ENCODE results near the gene ABCA13.

DNA sequence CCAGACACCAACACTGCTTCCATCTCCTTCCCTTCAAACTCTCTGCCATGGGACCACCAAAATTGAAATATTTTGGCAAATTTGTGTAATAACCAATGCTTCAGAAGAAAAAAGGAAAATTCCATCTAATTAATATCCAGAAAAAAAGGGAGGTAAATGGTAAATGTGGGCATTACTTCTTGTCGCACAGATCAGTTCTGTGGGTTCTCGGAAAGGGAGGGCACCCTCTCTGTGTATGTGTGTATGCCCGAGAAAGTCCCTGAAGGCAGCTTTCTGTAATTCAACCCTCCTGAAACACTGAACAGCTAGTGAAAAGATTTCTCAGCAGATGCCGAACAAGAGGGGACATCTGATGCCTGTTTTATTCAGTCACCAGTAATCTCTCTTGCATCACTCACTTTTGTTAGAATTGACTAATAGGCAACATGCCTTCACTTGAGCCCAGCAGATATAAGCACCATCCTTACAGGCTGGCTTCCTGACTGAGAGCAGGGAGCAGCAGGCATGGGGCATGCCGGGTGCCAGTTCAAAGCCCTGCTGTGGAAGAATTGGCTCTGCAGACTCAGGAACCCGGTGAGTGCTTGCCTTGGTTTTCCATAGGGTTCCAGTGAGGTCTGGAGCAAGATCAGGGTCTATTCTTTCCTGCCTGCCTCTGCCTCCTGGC lies at the start of gene ABCA13:
ABCA13 (plus strand) TSS at position 479 of the 664 bp plus-strand sequence.
- RRBS = 64% methylated on average over 2 of the region's 6 CpGs

DNA sequence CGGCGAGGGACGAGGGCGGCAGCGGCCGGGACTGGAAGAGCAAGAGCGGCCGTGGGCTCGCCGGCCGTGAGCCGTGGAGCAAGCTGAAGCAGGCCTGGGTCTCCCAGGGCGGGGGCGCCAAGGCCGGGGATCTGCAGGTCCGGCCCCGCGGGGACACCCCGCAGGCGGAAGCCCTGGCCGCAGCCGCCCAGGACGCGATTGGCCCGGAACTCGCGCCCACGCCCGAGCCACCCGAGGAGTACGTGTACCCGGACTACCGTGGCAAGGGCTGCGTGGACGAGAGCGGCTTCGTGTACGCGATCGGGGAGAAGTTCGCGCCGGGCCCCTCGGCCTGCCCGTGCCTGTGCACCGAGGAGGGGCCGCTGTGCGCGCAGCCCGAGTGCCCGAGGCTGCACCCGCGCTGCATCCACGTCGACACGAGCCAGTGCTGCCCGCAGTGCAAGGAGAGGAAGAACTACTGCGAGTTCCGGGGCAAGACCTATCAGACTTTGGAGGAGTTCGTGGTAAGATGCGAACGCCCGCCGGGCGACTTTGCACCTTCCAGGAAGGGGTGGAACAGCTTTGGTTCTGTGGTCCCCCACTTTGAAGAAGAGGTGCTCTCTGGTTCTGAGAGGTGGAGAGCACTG lies 2.3 kb downstream of the VWC2 start:
- RRBS = 9% methylated on average over 44 of the region's 65 CpGs

DNA sequence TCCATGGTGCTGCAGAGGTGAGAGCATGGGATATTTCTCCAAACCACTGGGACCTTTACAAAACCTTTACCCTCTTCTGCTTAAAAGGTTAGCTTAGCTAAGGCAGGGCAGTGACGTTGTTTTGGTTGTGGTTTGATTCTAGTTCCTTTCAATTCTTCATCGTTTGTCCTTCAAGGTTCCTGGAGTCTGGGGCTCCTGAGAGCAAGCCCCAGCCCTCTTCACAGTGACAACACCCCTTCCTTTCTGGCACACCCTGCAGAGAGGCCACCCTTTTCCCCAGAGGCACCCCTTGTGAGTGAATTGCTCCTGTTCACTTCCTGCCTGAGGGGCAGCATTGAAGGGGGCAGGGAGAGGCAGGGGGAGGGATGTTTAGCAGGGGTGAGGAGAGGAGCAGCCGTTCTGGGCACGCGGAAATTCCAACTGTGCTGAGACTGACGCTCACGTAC lies 71.9 kb downstream of the SPATA48 start:
- RRBS = no CpG with 5 or more reads among the region's 7 CpGs

DNA sequence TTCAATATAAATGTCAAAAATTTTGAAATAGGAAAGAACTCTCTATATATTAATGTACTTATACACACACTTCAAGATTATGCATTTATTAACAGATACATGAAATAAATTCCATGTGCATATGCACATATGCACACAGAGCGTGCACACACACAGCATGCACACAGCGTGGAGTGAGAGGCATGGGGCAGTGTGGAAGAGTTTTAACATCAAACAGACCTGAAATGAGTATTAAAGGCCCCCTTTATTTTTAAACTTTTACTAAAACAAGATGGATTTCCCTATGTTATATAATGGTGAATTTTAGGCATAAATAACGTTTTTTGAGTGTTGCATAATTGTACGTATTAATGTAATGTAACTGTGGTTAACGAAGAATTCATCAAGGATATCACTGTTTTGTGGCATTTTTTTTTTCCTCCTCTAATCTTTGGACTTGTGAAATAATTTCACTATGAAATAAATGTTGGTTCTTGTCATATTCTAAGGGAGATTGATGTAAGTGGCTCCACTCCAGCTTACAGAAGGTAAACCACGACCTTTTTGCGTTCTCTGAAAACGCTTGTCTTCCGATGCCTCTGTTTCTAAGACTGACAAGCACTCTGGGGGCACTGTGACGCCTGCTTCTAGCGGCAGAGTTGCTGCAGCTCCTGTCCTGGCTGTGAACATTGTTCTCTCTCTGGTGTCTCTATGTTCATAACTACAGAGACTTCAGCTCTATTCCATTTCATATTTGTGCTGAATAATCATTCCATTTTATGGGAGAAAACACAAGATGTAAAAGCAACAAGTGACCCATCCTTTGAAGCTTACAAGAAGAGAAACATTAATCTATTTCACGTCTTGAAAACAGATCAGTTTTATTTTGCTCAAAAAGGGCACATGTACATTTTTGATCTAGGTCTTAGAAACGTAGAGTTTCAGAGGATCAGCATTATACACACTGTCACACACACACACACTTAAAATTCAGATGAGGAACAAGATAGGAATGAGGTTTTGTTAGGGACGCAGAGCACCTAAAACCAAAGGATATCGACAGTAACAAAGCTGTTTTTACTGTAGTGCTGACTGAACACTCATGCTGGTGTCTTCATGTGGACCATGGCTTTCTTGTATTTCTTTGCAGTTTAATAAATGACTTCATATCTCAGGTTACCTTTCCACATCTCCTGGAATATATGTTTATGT lies 2.7 kb downstream of the IKZF1 start:
- RRBS = no CpG with 5 or more reads among the region's 15 CpGs

DNA sequence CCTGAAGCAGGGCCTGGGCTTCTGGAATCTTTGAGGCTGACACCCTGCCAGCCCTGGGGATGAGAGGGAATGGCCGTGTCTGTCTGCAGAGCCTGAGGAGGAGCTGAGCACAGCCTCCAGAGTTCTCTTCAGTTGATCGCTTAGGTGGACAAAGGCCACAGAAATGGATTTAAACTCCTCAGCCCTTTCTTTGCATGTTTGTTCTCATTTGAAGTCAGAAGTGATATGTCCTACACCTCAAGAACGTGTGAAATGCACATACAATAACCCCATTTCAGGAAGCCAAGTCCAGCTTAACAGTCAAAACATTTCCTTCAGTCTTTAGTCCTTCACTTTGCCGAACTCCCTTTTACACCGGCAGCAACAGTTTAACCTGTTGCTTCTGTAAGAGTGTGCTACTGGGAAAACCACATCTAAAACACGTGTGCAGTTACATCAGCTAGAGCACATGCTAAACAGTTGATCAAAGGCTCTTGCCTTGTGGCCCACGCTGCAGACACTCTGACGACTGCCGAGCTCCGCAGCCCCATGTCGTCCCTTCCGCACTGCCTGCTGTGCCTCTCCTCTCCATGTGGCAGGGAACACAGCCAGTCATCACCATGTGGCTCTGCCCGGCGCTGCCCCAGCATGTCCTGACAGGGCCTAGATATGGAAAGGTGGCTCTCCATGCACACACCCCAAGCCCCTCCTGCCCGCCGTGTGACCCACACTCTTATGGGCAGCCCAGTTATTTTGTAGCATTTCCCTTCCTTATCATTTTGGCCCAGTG lies 55.9 kb downstream of the IKZF1 start:
- RRBS = no CpG with 5 or more reads among the region's 16 CpGs

GRCh38 chr7:50643932-50644638 lies 78.9 kb upstream of the DDC start:
- RRBS = no CpG with 5 or more reads among the region's 11 CpGs

GRCh38 chr7:50657209-50658279 lies 92.3 kb upstream of the DDC start:
- RRBS = no CpG with 5 or more reads among the region's 16 CpGs

DNA sequence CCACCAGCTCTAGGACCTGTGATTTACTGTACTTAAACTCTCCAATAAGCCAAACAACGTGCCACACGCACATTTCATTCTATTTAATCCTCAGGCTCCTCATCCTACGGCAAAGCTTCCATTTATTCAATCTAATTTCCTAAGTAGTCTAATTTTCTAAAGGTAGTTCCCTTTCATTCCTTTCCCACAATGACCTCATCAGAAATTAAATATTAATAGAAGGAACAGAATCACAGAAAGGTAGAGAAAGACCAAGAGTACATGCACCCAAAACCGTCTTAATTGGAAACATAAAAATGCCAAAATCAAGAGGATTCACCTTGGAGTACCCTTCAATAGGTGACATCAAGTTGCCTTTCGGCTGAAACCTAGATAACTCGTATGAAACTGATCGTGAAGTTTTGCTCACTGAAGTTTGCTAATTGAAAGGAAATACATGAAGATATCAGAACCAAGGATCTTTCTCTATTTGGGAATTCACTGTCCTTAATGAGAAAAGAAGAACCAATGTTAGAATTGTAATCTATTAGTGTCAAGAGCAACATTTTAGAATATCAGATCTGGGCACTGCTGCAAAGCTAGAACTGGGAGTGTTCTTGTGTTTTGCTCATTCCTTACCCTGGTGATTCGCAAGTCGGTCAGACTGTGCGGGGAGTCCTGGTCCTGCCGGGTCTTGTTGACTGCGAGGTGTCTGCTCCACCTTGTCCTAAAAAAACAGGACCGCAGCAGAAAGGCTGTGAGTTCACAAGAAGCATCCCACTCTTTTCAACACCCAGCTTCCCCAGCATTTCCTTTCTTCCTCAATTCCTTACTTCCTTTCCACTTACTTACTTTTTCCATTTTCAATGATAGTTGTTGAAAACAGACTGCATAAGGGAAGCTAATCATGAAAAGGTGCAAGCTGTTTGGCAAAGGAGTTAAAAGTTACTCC lies 79.2 kb downstream of the GRB10 start:
- RRBS = no CpG with 5 or more reads among the region's 13 CpGs

DNA sequence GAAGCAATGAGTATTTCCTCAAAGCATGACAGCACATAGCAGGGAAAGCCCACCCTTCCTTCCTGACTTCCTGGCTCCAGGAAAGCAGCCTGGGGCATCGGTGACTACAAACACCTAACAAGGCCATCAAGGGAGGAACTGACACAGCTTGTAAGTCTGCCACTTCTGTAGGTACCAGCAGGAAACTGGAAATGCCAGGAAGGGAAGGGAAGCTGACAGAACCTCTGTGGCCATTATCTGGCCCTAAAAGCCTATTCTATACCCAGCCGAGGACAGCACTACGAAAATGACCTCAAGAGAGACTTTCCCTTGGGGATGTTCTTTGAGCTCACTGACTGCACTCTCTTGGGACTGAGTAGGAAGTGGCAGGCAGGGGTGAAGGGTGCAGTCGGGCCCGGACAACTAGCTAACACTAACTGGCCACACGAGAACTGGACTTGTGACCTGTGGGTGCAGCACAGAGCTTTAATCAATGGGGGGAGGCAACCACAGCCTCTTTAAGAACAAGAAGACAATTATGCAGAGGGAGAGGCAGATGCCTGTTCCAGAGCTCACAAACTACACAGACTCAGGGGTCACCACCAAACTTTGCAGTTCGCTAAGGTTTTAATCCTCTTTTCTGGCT lies 52.0 kb downstream of the GRB10 start:
- RRBS = no CpG with 5 or more reads among the region's 7 CpGs

GRCh38 chr7:50747033-50748298 lies 35.2 kb downstream of the GRB10 start:
- RRBS = no CpG with 5 or more reads among the region's 31 CpGs

DNA sequence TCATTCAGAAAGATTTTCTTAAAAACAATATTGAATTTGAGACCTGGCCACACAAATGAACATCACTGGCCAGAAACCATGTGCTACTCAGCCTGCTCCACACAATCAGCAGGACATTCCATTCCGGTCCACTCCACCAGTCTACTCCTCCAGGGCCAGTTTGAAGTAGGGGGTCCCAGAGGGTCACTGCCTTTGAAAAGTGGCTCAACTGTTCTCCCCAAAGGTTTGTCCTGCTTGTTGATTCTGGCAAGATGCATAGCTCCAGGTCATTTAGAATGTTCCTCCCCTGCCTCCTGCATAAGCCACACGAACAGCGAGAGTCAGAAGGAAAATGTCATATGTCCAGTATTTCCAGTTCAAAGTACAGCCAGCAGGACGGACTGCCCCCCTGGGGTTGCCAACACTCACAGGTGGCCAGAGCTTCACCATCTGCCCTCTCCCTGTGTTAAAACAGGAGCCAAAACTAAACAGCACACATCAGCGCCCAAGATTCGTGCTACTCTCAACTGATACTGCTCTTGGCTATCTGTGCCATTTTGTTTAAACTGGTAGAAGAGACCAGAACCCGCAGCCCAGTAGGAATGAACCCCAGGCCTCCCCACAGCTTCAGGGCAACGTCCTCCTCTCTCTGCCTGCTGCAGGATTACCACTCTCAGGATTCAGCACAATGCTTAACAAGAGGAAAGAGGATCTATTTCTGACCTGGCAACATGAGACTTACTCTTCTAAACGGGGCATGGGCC lies 11.4 kb downstream of the GRB10 start:
- RRBS = no CpG with 5 or more reads among the region's 9 CpGs

DNA sequence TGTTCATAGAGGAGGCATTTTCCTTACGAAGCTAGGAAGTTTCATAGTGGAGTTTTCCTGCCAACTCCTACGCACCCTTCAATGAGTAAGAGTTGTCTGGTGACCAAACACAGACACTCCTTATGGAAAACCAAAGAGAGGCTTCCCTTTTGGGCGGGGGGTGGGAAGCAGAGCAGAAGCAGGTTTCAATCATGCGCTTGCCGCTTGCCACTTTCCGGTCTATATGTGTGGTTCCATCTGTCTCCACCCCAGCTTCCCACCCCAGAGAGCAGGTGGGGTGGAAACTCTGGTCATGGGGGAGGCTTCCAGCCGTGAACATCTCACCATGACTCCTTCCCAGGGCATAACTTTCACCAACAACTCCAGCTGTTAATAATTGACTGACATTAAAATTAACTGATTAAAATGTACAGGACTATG lies 68.8 kb upstream of the GRB10 start:
- RRBS = no CpG with 5 or more reads among the region's 7 CpGs

DNA sequence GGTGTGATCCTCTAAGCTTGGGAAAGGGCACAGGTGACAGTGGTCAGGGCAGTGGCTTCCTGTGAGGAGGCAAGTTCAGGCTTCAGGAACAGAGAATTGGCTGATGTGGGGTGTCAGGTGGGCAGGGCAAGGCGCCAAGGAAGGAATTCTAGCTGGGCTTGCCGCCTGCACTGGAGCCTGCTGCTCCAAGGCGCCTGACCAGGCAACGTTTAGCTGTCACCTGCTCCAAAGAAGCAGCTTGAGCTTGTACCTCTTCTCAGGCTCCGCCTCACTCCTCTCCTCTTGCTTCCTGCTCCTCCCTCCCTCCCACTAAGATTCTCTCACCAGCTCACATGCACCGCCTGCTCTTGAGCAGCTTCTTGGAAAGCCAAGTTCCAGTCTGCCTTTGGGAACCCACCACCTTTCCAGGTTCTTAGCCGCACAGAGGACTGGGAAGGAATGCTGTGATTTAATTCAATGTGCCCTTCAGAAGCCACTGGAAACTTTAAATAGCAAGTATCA lies 187.4 kb upstream of the GRB10 start:
- RRBS = no CpG with 5 or more reads among the region's 7 CpGs

DNA sequence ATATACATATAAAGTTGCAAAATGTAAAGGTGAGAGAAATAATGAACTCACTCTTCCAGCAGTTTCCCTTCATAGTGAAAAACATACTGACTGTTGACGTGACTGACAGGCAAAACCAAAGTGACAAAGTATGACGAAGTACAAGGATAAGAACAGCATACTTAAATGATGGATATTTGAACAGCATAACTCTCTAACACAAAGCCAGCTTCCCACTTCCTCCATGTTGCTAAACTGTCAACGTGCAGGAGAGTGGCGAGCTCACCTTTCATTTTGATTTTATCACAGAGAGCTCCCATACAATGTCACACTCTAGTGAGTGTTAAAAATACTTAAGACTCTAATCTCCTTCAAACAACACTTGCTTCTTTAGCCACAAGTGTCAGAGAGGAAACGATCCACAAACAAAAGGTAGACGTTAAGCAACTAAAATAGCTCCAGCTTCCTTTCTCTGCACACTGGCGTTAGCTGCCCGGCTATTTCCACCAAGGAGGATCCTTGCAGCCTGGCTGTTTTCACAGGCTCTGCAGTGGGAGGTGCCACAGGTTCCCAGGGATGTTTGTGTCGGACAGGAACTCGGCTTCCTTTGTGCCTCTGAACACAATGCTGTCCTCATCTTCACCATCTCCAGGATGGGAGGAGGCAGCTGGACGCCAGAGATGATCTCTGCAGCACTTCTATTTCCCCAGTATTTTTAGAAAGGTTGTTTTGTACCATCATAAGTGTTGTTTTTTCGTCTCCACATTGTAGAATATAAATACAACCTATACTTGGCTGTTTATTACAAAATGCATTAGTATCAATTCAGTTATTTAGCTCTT lies 194.6 kb downstream of the COBL start:
- RRBS = no CpG with 5 or more reads among the region's 12 CpGs

DNA sequence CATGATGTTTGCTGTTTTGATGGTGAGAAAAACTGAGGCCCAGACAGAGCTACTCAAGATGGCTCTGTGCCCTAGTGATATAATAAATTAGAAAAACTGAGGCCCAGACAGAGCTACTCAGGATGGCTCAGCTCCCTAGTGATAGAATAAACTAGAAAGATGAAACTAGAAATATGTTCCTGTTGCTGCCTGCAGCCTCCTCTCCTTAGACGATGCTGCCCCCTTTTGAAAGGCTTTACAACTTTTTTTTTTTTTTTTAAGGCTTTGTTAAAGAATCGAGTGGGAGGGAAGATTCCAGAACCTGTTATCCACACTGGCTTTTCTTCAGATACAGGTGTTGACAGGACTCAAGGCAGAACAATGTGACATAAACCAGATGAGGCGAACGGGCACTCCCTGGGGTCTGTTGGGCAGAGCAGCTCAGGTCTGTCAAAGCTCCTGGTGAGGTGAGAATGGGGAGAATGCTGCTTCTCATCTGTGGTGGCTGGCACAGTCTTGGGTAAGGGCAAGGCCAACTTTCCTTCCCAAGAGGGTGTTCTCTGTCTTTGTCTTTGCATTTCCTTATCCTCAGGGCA lies 175.1 kb downstream of the COBL start:
- RRBS = no CpG with 5 or more reads among the region's 4 CpGs

GRCh38 chr7:51246102-51246483 lies 70.5 kb downstream of the COBL start:
- RRBS = no CpG with 5 or more reads among the region's 1 CpG

DNA sequence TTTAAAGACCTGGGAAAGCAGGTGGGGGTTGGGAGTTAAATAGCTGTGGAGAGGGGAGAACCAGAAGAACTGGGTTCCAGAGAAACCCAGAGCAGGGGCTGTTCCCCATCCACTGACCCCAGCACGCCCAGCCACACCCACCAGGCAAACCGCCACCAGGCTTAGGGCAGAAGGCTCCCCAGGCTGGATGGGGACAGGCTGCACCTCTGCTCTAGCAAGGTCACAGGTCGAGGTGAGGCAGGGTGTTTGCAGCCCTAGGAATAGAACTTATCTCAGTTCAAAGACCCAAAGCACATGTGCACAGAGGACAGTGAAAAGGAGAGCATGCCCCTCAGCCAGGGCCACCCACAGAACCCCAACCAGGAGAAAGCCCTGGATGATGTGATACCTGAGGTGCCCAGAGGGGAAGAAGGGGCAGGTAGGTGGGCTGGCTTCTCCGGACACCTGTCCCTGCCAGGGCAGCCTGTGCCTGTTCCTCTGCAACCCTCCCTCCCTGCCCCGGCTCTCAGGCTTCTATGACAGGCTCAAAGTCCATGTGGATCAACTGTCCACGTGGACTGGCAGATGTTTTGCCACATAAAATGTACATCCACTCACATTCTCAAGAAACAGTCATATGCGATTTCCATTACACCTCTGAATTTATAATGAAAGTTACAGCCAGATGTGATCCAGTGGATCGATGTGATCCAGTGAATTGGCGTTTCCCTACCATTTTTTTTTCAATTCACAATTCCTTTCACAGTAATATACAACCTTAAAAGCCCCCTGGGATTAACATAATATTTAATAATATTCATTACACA lies 51.2 kb downstream of the COBL start:
- RRBS = 83% methylated on average over 2 of the region's 9 CpGs

DNA sequence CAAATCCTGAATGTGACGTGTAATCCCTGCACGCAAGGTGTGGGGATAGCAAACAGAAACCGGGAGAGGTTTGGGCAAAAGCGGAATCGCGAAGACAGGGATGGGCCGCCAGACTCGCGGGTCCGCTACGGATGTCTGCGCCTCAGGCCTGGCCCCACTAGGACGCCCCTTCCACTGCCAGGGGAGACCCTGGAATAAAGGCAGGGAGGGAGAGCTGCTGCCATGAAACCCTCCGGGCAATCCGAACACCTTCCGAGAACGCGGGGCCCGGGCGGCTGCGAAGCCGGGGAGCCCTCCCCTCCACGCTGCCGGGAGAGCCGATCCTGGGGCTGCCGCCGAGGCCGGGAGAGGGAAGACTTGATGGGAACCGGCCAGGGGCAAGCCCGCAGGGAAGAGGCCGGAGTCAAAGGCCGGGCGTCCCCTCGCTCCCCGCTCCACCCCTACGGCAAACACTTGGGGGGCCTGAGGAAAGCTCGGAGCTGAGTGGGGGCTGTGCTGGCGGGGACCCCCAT lies 752 bp downstream of the COBL start:
- RRBS = 0% methylated on average over 1 of the region's 38 CpGs

DNA sequence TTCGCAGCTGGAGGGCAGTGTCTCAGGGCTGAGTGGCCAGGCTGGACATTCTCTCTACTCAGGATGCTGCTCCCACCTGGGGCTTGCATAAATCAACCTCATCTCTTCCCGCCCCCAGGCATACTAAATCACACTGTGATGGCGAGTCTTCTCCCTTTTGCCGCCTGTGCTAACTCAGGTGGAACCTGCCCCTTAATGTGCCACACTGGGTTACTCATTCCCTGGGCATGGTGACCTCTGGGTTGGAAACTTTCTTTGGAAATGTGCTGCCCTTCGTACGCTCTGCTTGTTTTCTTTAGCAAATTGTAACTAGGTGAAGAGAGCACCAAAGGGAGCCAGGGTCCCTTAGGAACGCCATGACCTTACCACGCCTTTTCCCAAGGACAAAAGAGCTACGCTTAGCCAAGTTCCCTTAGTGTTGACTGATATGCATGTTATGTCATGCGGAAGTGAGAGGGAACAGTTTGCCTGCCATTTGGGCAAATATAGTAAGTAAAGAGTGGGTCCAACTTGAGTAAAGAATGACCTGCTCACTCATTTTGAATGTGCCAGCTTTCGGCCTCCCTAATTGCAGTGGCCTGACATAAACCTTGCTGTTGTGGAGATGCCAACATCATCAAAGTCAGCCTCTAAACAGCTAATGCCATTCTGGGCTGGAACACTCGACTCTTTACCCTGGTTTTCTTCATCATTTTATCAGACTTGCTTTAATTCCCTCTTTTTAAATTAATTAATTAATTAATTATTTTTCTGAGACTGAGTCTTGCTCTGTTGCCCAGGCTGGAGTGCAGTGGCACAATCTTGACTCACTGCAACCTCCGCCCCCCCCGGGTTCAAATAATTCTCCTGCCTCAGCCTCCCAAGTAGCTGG lies 40.6 kb upstream of the COBL start:
- RRBS = no CpG with 5 or more reads among the region's 14 CpGs

GRCh38 chr7:52935773-52936133 lies 99.7 kb upstream of the POM121L12 start:
- RRBS = no CpG with 5 or more reads among the region's 2 CpGs